Ishikawa (cell line): ENCODE data around the genes GALNT7 and HPGD.

DNA sequence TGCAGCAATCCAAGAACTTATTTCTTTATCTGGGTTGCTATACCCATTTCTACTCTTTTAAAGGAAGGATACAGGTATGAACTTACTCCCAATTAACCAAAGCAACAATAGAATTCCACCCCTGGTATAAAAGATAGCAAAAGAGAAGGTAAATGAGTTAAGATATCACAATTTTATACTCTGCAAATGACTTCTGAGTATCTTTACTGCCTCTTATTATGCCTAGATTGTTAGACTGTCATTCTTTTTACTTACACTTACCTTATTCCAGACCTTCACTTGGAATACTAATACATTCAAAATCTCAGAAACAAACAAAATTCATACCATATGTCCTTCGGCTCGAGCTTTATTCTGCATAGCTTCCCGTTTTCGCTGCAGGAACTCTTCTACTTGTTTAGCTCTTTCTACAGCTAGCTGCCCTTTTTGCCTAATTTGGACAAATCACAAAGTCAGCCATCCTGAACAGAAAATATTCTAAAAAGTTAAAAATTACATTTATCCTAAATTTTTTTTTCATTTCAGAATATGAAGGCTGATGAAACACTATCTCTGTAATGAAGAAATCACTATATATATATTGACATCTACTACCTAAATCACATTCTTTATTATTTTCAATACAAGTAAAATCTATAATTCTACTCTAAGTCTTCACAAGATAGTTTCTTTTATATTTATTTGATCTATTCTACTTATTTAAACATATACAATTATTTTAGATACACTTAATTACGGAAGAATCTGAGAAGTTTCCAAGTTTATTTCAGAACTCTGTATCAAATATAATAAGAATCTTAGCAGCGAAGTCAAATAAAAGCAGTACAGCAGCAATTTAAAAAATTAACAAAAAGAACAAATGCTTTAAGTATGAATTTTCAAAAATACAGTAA is 74.7 kb downstream of the NEK1 start:
- RRBS, result no CpG with 5 or more reads among the region's 6 CpGs

GRCh38 chr4:169621189-169621401 is 717 bp downstream of the CLCN3 start:
- RRBS, result no CpG with 5 or more reads among the region's 4 CpGs

DNA sequence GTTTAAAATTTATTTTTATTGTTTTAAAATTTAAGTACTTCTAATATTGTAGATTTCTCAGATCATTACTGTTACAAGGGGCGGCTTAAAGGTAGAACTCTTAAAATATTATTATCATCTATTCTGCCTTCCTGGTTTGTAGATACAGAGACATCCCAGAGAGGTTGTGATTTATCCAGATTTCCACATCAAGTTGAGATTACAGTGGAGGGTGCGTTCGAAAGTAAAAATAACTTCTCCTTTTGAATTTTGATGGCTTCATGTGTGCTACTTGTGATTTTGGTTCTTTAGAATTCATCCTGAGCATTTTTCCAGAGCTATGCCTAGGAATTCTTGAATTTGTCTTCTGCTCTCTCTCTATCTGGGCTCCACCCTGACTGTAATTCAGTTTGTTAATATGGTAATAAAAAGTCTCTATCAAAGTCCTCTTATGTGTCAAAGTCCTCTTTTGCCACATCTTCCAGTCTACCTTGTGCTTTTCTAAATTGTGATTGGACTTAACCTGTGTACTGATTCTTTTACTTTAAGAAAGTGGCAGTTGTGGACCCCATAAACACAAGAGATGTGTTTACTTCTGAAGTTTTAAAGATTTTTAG is 37.2 kb downstream of the CLCN3 start:
- RRBS, result no CpG with 5 or more reads among the region's 3 CpGs

- RRBS, result no CpG with 5 or more reads among the region's 17 CpGs
Measured at GRCh38 chr4:169659763-169660999, 39.8 kb downstream of the CLCN3 start.

DNA sequence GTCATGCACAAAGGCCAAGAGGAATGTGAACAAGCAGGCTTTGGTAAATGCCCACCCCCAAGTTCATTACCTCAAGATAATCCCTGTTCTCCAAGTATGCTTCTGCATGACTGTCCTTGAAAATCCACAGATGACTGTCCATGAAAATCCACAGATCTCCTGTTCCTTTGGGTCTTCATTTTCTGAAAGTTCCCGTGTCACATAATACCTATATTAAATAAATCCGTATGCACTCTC is 83.6 kb downstream of the MFAP3L start:
- RRBS, result no CpG with 5 or more reads among the region's 2 CpGs

GRCh38 chr4:170927307-170927620 is 837.5 kb upstream of the AADAT start:
- RRBS, result no CpG with 5 or more reads among the region's 11 CpGs

DNA sequence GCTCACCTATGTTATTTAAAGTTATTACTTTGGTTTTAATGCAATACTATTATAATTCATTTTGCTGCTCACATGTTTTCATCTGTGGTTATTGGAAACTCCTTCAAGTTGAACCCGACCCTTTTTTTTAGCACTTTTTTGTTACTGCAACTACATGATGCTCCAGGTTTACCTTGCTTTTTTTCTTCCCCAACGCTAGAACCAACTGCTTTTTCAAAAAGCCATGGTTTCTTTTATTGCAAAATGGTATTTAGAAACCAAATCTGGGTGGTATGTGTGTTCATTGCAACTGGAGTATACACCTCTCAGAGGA is 616.0 kb upstream of the GALNTL6 start:
- RRBS, result no CpG with 5 or more reads among the region's 2 CpGs

DNA sequence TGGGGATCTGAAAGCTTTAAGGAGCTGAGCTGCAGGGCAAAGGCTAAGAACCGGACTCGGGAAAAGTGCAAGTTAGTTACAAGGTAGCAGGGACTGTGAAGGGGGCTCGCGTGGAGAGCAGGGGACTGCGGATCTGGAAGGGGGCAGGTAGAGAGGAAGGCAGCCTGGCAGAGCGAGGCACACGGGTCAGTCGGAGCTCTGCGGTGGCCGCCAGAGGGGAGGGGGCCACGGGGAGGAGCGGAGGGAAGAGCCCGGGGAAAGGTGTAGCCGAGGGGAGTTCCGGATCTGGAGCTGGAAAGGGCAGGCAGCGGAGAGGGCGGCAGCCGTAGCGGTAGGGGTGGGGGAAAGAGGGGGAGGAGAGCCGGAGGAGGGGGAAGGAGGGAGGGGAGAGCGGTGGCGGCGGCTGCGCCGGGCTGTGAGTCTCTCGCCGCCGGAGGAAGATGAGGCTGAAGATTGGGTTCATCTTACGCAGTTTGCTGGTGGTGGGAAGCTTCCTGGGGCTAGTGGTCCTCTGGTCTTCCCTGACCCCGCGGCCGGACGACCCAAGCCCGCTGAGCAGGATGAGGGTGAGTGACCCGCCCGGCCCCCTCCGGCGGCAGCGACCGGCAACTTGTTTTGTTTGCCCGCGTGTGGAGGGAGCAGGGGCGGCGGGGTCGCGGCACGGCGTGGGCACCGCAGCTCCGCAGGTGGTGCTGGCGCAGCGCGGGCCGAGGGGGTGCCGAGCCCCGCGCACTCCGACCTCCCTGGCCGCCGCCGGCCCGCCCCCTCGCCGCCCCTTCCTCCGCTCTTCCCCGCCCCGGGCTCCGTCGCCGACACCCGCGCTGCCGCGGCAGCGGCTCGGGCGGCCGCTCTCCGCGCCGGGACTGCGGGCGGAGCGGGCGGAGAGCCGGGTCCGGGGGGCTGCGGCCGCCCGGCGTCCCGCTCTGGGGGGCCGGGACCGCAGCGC is at the start of gene GALNT7:
TSS of gene GALNT7 (plus strand) at position 416 of the 946 bp plus-strand sequence.
- RRBS, result 2% methylated on average over 36 of the region's 95 CpGs

- RRBS, result 2% methylated on average over 26 of the region's 73 CpGs
Measured at GRCh38 chr4:173333262-173334128, 663 bp downstream of the HMGB2 start.

DNA sequence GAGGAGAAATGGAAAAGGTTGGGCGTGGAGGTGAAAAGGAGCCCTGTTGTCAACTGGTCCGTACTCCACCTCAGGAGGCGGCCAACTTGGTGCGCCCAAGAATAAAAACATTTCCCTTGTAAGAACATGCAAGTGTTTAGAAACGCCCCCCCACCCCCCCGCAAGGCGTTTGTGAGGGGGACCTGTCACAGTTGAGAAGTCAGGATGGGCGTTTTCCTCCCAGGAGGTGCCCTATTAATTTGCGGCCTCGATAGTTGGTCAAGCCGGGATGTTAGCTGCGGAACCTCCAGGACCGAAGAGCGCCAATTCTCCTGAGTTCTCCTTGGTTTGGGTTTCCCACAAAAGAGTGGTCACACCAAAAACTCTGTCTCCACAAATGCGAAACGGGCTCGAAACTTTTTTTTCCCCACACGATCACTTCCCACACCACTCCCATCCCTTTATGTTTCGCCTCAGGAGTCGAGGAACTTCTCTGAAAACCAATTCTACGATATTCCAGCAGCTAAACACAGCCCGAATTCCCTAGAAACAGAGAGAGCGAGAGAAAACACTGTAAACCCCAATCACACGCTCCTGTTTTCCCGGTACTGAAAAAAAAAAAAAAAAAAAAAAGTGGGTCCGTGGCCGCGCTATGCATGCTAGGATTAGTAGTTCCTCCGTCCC is 513 bp upstream of the SAP30 start:
- RRBS, result no CpG with 5 or more reads among the region's 29 CpGs

DNA sequence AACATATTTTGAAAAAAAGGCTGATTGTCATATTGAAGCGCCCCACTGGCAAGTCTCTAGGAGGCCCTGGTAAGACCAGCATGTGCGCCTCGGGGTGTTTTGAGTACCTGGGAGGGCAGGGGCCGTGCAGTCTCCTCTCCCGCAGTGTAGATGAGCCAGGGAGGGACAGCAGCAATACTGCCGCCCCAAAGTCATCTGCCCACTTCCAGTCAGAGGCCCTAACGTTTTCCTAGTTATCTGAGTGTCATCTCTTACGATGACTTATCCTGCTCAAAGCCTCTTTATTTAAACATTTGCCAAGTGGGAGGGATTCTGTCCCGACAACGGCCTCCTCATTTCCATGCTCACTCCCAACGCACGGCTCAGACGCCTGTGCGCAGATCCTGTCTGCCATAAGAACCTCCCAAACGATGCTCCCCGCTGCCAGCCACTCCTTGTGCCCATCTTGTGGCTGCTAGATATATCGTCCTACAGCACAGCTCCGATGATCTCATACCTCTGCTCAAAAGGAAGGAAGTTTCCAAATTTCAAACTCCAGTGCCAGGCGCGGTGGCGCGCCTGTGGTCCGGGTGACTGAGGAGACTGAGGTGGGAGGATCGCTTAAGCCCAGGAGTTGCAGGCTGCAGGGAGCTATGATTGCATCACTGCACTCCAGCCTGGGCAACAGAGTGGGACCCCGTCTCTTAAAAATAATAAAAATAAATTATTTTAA is 17.2 kb upstream of the SCRG1 start:
- RRBS, result no CpG with 5 or more reads among the region's 25 CpGs

GRCh38 chr4:173505824-173506351 is 24.1 kb downstream of the HAND2 start:
- RRBS, result no CpG with 5 or more reads among the region's 10 CpGs

DNA sequence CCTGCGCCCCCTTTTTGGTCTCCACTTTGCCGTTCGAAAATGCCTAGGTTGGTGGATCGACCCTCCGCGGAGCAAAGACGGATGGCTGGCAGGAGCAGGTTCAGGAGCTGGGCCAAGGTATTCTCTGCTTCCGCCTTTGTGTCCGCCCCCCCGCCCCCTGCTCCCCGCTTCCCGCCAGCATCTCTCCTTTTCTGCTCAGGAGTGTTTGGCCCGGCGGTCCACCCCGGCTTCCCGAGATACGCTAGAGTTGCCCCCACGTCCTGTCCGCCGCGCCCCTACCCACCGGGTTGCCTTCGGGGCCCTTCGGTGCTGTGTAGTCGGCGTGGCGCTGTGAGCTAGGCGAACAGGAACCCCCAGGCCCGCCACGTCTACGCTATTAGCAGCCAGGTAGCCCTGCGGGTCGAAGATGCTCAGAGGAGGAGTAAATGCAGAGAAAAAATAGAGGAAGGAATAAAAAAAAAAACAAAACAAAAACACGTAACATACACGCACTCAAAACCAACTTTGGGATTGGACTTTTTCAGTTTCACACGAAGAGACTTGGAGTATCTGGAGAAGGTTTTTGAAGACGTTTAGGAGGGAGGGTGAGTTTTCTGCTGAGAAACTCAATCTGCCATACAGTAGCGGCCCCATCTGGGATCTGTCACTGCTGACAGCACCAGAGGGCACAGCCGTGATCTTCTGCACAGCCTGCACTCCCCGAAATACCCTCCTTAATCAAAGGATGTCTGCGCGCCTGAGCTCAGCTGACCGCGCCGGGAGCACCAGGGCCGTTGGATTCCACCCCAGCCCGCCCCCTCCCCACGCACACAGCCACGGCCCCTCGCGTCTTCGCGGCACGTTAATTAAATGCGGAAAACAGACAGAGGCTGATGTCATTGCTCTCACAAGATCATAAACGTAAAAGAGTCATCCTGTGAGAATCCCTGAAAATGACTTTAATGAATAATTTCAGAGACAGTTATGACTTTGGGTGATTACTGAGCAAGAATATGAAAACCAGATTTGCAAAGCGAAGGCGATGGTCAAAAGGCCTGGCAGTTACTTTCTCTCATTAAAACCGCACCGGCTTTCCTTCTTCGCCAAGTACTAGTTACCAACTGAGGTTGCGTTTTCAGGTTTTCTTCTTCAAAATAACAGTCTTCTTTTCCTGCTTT is 11.0 kb downstream of the HAND2 start:
- RRBS, result 92% methylated on average over 8 of the region's 62 CpGs

- RRBS, result no CpG with 5 or more reads among the region's 13 CpGs
Measured at GRCh38 chr4:173523072-173523448, 7.0 kb downstream of the HAND2 start.

DNA sequence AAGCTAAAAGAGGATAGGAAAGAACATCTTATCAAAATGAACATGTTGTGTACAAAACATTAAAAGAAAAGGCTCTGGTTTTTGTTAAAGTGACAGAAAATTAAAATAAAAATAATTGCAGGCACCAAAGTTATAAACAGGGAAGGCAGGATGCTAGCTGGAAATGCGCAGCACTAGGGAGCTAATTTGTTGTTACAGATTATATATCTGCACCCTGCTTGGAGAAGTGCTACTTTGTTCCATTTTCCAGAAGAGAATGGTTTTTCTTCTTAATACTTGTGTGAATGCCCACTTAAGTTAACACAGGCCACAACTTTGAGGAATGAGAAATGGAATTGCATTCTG is 6.3 kb upstream of the HAND2 start:
- RRBS, result no CpG with 5 or more reads among the region's 1 CpG

- RRBS, result no CpG with 5 or more reads among the region's 2 CpGs
Measured at GRCh38 chr4:173807525-173807895, 277.5 kb upstream of the HAND2 start.

GRCh38 chr4:174154486-174155007 is 128.9 kb downstream of the FBXO8 start:
- RRBS, result no CpG with 5 or more reads among the region's 3 CpGs

- RRBS, result 1% methylated on average over 30 of the region's 60 CpGs
Measured at GRCh38 chr4:174522217-174523003, at the start of gene HPGD. HPGD (minus strand) TSS chr4:174522488.

- RRBS, result no CpG with 5 or more reads among the region's 7 CpGs
Measured at GRCh38 chr4:175971344-175971822, 94.3 kb upstream of the WDR17 start.

DNA sequence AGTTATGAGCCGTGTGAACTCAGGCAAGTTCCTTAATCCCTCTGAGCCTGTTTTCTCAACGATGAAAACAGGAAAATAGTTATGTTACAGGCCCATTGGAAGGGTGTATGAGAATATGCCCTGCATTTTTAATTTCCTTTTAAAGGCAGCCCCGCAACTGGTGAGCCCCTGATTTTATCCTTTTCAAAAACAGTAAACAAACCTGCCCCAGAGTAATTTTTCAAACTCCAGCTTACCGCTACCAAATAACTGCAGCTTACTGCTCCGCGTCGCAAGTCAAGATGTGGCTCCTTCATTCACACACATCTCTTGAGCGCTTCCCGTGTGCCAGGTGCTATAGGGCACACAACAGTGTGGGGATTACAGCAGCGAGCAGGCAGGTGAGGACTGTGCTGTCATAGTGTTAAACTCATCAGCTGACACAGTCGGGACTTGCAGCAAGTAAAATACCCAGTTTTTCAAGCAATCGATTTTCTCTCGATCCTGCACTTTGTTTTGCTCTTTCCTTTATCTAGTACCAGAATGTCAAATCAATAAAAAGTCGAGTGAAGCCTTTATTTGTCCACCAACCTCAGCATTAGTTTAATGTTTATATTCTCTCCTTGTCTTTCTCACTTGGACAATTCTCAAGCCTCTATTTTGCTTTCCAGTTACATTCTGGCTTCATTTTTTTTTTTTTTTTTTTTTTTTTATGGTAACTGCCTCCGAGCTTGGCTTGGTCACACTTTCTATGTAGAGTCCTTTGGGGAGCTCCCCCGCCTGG is 8.2 kb upstream of the ASB5 start:
- RRBS, result no CpG with 5 or more reads among the region's 16 CpGs